ENCODE results near the genes RHOV, DLL4, MAPKBP1 and PLA2G4B.

GRCh38 chr15:40873563-40874529, at the start of gene RHOV:
TSS of gene RHOV (minus strand) at chr15:40874234.
- PRO-cap: unidirectional peak, minus-strand start at chr15:40874230
- RAMPAGE, long total RNA, 3 experiments: no peak in any of the 3 experiments

GRCh38 chr15:40928767-40929701, at the start of gene DLL4:
TSS of gene DLL4 (plus strand) at chr15:40929340.
- PRO-cap: bidirectional peak, plus-strand start at chr15:40929340, minus-strand start at chr15:40929171
- RAMPAGE, long total RNA, 3 experiments: no peak in any of the 3 experiments

DNA sequence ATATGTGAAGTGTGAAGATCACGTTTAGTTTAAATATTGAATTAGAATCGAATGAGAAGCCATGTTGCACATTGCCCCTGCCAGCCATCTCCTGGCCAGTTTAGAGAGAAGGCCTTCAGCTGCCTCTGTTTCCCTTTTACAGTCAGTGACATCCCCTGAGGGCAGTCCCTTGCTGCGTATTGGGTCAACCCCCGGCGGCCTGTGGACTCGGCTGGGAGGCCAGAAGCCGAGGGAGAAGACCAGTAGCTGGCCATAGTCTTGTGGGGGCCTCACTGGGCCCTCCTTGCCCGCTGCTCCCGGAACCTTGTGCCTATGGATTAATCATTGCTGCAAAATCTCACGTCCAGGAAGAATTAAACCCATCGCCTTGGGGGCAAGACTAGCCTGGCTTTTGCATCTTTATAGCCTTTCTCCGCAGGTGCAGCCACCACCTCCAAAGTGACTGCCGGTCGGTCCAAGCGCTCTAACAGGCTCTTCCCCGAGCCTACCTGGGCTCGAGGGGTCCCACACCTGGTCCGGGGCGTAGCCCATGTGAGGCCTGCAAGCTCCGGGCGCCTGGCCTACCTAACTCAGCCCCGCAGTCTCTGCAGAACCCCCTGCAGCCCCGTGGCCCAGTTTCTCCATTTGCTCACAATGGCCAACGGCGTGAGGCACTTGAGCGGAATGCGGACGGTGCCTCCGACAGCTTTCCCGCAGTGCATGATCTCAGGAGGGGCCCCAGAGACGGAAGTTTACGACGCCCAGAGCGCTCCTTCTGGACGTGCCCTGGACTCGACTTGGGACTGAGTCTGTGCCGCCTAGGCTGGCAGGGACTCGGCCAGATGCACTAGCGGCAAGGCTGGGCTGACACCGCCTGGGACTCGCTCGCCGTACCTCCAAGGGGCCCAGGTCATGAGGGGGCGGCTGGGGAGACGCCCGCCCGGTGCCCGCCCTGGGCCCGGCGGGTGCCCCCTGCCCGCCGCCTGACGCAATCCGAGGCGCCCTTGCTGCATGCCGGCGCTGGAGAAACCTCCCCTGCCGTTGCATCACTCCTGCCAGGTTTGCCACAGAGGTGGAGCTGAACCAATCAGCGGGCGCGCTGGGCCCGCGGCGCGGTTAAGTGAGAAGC, 675 bp upstream of the CHAC1 start:
- PRO-cap: bidirectional peak, plus-strand start at position 729 of the sequence, minus-strand start at position 626 of the sequence; bidirectional peak, plus-strand start outside the sequence, minus-strand start at position 1,011 of the sequence
- RAMPAGE, long total RNA, 3 experiments: no peak in any of the 3 experiments

- PRO-cap: no peak
- RAMPAGE, long total RNA, 3 experiments: no peak in any of the 3 experiments
Measured at GRCh38 chr15:41071654-41072226, 44.3 kb downstream of the INO80 start.

DNA sequence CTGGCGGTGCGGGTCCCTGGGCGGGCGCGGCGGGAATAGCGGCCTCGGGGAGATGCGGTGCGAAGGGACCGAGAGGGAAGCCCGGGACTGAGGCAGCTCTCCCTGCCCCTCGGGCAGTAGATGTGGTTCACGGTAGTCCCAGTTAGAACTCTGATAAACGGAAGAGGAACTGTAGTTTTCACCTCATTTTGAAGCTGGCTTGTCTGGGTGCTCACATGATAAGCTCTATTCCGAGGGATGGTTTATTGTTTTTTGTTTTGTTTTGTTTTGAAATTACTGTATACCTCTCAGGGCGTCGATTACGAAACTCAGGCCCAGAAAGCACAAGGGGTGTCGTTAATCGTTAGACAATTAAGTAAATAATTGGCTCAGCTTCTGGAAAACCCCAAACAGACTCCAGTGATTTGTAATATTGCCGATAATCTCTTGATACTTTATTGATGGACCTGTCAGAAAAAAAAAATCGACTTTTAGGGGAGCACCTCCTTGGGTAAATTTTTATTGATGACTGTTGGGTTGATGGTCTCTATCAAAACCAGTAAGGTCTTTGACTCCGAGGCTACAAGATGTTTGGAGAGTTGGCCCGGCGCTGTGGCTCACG, 478 bp downstream of the NUSAP1 start:
- PRO-cap: no peak
- RAMPAGE, long total RNA, 3 experiments: no peak in any of the 3 experiments

GRCh38 chr15:41417532-41417887, 615 bp downstream of the RTF1 start:
- PRO-cap: no peak
- RAMPAGE, long total RNA, 3 experiments: no peak in any of the 3 experiments

- PRO-cap: no peak
- RAMPAGE, long total RNA, 3 experiments: no peak in any of the 3 experiments
Measured at GRCh38 chr15:41482074-41482942, 11.4 kb upstream of the ITPKA start.

DNA sequence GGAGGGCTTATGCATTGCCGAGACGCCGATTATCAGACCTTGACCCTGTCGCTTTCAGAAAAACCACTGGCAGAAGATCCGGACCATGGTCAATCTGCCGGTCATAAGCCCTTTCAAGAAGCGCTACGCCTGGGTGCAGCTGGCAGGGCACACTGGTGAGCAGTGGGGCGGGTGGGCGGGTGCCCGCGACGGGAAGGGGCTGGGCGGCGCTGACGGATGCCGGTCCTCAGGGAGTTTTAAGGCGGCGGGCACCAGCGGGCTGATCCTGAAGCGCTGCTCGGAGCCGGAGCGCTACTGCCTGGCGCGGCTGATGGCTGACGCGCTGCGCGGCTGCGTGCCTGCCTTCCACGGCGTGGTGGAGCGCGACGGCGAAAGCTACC, 7.7 kb downstream of the ITPKA start:
- PRO-cap: no peak
- RAMPAGE, long total RNA, 3 experiments: no peak in any of the 3 experiments

DNA sequence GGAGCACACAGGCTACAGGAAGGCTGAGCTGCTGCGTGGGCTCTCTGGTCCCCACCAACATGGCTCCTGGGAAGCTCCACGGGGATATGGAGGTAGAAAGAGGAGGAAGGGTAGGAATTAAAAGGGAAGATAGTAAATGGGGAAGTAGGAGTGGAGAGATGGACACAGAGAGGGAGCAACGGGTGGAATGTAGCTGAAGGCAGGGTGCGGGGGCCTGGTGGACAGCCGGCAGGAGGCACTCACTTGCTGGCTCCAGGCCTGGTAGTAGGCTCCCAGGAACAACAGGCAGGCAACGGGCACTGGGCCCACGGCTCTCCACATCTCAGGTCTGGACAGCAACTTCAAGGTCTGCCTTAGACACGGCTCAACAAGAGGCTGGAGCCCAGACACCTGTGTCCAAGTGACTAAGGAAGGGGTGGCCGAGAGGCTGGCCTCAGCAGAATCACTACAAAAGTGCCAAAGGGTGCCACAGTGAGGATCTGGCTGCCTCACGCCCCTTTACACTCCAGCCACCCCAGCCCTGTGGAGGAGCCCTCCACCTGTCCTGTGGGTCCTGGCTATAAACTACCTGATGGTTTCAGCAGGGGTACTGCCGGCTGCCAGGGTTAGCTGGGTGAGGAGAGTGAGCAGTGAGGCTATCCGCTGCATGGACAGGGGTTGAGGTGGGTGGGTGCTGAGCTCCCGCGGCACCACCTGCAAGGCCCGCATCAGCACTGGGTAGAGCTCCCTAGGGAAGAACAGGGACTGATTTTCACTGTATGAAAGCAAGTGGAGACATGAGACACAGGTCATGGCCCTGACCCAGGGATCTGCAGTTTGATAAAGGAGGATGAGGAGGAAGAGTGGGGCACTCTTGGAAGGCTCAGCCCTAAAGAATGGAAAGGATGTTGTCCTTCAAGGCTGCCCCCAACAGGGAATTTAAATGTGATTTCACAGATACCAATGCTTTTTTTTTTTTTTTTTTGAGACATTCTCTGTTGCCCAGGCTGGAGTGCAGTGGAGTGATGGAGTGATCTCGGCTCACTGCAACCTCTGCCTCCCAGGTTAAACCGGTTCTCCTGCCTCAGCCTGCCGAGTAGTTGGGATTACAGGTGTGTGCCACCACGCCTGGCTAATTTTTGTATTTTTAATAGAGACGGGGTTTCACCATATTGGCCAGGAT, 10.3 kb upstream of the LTK start:
- PRO-cap: no peak
- RAMPAGE, long total RNA, 3 experiments: start-site peak on the minus strand in 2 of 3 experiments, centred at positions 337 to 647 of the sequence, 6 to 11 reads per replicate

DNA sequence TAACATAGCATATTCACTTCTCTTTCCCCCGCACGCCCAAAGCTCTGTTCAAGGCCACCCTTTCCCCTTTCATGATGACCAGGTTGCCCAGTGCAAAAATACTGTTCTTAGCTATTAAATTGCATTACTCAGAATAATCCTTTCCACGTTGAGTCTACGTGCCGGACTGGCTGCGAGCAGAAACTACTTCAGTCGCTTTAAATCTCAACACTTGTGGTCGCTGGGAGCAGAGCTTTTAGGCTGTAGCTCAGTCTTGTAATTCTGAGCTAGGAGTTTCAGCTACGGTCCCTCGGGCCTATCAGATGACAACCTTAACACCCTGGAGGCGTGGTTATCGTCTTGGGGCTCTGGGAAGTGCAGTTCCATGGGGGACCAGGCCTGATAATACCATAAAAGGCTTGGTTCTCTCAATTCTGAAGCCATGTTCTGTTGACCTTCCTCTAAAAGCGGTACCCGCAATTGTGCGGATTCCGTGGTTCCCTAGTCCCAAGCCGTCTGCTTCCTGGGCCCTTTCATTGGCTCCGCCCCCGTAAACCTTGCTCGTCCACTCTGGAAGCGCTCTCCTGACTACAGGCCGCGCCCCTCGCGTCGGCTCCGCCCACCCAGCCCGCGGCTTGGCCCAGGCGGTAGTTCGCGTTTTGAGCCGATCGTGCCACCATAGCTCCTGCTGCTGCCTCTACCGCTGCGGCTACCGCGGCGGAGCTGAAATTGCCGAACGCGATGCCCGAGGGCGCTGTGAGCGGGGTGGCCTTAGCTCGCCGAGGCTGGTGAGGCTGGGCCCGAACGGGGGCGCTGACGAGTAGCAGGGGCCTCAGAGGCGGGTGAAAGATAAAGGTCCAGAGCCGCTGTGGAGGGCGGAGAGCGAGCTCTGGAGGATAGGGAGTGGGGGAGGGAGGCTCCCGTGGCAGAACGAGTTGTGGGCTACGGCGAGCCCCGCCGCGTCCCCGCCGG, at the start of gene MAPKBP1:
MAPKBP1 (plus strand) TSS at position 641 of the 951 bp plus-strand sequence.
- PRO-cap: unidirectional peak, minus-strand start at position 263 of the sequence; bidirectional peak, plus-strand start at position 641 of the sequence, minus-strand start at position 461 of the sequence
- RAMPAGE, long total RNA, 3 experiments: no peak in any of the 3 experiments

GRCh38 chr15:41776294-41776561, 1.9 kb downstream of the MAPKBP1 start:
- PRO-cap: no peak
- RAMPAGE, long total RNA, 3 experiments: no peak in any of the 3 experiments

DNA sequence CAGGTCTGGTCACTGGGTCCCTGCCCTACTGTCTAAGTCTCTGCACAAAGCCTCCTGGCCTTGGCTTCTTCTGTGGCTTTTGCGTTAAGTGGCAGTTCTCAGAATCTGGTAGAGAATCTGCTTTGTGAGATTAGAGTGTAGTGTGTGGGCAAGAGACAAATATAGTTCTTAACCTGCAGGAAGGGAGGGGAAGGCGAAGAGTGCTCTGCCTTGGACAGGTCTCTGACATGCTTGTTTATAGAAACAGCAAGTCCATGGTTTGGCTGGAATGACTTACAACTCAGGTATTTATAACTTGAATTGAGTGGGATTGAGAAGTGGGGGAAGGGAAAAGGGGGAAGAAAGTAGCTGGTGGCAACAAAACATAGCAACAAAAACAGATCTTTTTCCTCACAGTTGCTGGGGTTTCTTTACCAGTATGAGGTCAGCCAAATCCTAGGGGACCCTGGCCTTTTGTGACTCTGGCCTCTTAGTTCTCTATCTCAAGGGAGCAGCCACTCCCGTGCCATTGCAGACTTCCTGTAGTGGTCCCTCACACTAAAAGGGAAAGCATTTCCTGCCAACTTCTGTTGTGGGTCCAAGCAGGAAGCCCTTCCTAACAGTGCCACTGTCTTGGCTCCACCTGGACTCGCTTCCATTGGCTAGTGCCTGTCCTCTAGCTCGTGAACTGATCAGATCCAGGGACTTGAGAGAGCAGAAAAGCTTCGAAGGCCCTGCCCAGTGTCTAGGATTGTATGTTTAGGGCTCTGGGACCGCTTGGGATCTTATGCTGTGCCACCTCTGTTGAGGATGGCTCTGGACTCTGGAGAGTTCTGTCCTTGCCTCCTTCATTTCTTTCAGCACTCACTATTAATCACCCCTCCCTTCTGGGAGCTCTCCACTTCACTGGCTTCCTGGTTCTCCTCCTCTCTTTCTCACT, 16.9 kb downstream of the MAPKBP1 start:
- PRO-cap: no peak
- RAMPAGE, long total RNA, 3 experiments: no peak in any of the 3 experiments

DNA sequence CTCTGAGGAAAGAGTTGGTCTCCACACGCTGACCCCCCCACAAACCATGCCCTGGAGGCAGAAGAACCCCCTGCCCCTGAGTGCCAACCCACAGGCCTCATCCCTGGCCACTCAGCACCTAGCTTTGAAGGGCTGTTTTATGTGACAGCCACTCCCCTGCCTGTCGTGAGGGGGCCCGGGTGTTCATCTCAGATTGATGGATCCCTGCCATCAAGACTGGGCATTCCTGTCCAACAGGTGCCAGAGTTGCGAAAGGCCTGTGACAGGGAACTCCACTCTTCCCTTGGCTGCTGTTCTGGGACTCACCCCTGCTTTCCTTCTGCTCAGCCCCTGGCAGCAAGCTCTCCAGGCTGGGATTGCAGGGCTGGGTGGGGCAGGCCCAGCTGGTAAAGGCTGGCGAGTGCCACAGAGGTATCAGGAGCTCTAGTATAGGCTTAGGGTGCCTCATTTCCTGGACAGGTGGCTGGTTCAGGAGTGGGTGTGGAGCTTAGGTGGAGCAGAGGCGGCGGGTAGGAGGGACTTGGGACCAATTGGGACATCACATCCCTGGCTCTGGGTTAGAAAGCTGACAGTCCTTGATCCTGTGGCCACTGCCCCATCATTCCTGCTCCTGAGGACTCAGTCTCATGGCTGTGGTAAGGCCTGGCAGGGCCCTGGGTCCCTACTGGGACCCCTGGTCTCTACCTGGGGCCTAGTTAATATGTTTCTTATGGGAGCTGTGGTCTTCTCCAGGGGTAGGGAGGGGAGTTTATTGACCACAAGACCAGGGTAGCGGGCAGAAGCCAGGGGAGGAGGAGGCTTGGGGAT, at the start of gene PLA2G4B:
PLA2G4B (plus strand) TSS at position 560 of the 807 bp plus-strand sequence.
- PRO-cap: no peak
- RAMPAGE, long total RNA, 3 experiments: no peak in any of the 3 experiments

- PRO-cap: unidirectional peak, plus-strand start at chr15:41914709
- RAMPAGE, long total RNA, 3 experiments: no peak in any of the 3 experiments
Measured at GRCh38 chr15:41914259-41914938, 20.5 kb upstream of the SPTBN5 start.

GRCh38 chr15:41918444-41919072, 24.7 kb upstream of the SPTBN5 start:
- PRO-cap: no peak
- RAMPAGE, long total RNA, 3 experiments: no peak in any of the 3 experiments

- PRO-cap: no peak
- RAMPAGE, long total RNA, 3 experiments: no peak in any of the 3 experiments
Measured at GRCh38 chr15:41944916-41945727, 27.2 kb downstream of the EHD4 start.

- PRO-cap: no peak
- RAMPAGE, long total RNA, 3 experiments: no peak in any of the 3 experiments
Measured at GRCh38 chr15:41947198-41947658, 25.1 kb downstream of the EHD4 start.

DNA sequence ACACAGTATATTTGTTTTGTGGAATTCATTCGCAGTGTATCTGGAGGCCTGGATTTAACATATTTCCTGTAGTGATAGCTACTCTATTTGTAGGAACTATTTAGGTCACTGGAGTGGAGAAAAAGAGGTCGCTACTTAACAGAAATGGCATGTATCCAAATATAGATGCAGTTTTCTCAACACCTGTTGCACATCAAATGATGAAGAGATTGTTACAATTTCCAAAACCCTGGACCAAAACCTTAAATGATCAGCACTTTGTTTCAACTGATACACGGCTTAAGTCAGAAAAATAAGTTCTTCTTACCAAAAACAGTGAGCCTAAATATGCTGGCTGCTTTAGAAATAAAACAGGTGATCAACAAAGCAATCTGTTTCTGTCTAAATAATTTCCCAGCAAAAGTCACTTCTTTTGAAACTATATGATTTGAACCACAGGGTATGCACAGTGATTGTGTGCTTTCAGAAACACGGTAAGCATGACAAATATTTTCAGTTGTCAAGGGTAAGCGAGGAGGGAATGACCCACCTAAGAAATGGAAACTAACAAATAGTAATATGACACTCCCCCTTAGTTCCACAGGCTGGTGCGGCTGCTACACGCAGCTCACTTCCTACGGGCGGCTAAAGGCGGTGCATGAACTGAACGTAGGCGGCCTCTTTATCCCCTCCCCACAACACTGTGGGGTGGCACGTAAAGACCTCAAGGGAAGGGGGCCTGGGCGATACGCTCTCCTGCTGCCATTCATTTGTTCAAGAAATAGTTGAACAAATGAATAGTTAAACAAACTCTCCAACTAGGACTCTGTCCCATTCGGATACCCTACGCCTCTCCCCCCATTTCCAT, 1.1 kb downstream of the EHD4 start:
- PRO-cap: unidirectional peak, plus-strand start at position 610 of the sequence
- RAMPAGE, long total RNA, 3 experiments: no peak in any of the 3 experiments

DNA sequence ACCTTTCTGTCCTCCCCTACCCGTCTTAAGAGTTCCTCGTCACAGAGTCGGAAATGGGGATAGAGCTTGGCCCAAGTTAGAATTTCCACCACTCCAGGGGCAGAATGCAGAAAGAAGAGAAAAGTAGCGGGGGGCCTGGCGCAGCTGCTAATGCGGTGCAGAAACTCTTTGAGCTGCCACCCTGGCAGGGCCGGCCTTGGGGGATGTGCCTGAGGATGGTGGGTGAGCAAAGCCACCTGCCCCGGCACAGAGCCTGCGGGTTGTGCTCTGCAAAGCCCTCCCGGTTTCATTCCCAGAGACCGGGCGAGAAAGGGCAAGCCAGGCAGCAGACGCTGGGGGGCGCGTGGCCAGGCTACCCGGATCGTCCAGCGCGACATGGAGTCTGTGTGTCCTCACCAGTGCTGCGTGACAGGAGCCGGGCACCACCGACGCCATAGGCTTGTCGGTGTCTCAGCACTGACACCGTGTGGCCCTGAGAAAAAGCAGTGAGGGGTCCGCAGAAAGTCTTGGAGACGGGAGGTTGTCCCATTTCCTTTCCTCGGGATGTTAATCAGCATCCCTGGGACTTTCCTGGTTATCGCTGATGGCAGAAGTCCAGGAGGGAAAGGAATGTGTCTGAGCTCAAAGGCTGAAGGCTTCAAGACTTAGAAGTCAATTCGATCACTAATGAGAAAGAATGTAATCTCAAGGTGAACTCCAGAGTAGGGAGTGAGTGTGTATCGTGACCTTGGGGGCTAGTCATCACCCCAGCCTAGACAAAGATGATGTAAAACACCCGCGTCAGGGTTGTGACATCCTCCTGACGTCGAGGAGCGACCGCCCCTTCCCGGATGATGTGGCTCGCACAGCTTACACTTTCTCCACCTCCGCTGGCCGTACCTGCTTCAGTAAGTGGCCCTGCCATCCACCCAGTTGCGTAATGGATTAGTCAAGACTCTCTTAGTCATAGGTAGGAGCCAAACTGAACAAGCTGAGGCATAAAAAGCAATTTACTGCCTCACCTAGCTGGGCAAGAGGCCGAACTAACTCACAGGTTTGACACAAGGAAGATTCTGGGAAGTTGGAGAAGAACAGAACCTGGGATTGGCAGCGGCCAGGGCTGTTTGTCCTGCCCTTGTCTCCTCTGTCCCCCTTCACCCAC, 36.3 kb upstream of the PLA2G4E start:
- PRO-cap: no peak
- RAMPAGE, long total RNA, 3 experiments: no peak in any of the 3 experiments

DNA sequence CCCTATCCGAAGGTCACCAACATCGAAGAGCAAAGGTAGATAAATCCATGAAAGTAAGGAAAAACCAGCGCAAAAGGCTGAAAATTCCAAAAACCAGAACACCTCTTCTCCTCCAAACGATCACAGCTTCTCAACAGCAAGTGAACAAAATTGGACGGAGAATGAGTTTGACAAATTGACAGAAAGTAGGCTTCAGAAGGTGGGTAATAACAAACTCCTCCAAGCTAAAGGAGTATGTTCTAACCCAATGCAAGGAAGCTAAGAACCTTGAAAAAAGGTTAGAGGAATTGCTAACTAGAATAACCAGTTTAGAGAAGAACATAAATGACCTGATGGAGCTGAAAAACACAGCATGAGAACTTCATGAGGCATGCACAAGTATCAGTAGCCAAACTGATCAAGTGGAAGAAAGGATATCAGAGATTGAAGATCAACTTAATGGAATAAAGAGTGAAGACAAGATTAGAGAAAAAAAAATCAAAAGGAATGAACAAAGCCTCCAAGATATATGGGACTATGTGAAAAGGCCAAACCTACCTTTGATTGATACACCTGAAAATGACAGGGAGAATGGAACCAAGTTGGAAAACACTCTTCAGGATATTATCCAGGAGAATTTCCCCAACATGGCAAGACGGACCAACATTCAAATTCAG, 29.2 kb upstream of the TMEM87A start:
- PRO-cap: no peak
- RAMPAGE, long total RNA, 3 experiments: no peak in any of the 3 experiments